ENCODE data around the gene LRRC74B.

GRCh38 chr22:20289124-20289824 is 21.2 kb upstream of the RTN4R start:
- PRO-cap: no peak

DNA sequence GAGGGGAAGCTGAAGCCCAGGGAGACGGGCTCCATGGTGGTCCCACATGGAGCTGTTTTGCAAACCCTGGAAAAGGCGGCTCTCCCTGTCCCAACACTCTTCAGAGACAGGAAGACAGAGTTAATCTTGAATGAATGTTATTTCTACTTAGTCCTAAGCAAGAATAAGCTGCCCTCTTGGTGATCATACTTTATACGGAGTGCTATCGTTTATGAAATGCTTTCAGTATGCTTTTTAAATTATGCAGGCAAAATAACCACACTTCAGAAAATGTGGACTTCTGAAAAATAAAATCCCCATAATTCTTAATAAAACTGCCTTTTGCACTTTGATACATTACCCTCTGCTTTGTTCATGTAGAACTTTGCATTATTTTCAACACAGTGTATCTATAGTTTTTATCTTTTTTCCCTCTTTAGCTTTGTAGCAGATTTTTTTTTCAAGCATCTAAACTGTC is 14.2 kb downstream of the ZNF74 start:
- PRO-cap: no peak

- PRO-cap: no peak
Measured at GRCh38 chr22:20430510-20431710, 6.7 kb downstream of the SCARF2 start.

DNA sequence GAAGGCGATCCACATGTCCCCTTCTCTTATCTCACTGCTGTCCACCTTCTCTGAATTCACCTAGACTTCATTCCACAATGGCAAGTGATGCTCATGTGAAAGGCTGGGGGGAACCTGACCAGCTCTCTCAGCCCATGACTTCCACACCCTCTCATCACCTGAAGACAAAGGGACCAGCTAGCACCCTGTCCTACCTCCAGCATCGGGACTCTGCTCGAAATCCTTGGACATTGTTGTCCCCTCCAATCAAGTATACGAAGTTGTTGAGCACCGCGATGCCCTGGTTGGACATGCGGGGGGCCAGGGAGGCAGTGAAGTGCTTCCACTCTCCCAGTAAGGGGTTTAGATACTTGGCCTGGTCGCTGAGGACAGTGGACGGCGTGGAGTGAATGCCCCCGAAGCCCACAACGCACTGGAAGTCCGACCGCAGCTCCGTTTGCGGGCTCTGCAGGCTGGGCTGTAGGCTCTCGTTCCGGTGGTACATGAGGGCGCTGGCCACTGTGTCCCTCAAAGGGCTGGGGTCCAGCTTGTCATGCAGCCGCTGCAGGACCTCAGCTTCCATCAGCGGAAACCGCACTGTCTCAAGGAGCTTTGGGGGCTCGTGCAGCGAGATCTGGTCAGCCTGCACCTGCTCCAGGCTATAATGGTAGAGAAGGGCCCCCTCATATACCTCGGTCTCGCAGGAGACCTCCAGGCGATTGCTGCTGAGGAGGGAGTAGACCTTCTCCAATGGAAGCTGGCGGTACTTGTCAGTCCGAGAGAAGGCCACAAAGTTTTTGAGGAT is 27.2 kb upstream of the SCARF2 start:
- PRO-cap: no peak

DNA sequence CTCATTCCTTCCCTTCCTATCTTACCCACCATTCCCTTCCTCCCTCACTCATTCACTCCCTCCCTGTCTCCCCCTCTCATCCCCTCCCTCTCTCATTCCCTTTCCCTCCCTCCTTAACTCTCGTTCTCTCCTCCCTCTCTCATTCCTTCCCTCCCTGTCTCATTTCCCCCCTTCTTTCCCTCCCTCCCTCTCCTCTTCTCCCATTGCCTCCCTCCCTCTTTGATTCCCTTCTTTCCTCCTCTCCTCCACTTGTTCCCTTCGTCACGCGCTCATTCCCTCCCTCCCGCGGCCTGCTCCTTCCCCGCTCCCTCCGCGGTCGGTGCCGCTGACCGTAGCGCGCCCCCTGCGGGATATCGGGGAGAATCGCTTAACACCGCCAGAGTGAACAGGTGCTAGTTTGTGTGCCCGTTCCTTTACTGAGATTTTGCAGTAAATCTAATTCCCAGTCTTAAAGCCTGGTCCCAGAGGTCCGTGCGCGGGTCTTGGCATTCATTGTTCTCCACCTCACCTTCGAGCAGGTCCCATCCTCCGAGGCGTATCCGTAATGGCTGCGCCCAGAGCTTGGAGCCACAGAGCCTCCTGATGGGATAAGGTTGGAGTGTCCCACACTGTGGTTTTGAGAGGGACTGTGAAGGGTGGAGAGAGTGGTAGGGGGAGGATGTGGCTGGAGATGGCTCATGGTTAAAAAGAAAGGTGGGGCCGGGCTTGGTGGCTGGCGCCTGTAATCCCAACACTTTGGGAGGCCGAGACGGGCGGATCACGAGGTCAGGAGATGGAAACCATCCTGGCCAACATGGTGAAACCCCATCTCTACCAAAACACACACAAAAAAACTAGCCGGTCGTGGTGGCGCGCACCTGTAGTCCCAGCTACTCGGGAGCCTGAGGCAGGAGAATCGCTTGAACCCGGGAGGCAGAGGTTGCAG is 966 bp upstream of the KLHL22 start:
- PRO-cap: unidirectional peak, minus-strand start at position 321 of the sequence

GRCh38 chr22:20504090-20504624 is 3.3 kb upstream of the MED15 start:
- PRO-cap: no peak

DNA sequence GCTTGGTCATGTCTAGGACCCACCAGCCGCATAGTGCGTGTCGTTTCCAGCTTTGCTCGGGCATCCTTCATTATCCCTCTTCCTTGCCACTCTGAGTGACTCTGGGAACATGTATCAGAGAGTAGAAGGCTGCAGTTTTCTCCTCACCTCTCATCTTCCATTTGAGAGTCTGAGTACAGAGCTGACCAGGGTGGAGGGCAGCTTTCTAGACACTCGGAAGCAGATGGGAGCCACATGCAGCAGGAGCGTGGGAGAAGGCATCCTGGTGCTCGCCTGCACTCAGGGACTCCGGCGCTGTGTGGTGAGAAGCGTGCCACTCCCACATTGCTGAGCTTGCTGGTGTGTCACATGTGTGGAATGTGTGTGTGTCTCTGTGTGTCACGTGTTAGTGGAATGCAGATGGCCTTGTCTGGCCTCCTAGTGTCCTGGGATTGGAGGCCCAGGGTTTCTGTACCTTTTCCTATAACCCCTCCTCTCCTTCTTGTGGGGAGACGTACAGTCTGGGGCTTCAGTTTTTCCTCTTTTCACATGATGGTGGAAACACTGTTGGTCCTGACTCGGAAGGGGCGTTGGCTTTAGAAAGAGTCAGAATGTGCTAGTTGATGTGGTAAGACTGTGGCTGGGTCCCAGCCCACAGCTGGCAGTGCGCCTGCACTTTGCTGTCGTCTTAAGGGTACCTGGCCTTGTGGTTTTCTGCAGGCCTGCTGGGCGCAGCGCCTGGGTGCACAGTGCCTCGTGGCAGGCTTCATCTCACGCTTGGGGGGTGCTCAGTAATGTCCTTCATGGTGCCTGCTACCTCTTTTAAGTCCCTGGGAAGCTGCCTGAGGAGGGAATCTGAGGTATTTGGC is 61.6 kb downstream of the MED15 start:
- PRO-cap: no peak

GRCh38 chr22:20718548-20719165 is 55.3 kb upstream of the SERPIND1 start:
- PRO-cap: no peak

GRCh38 chr22:20865384-20866855 is 7.1 kb downstream of the SNAP29 start:
- PRO-cap: no peak

GRCh38 chr22:20943449-20944015 is 23.5 kb upstream of the AIFM3 start:
- PRO-cap: no peak

DNA sequence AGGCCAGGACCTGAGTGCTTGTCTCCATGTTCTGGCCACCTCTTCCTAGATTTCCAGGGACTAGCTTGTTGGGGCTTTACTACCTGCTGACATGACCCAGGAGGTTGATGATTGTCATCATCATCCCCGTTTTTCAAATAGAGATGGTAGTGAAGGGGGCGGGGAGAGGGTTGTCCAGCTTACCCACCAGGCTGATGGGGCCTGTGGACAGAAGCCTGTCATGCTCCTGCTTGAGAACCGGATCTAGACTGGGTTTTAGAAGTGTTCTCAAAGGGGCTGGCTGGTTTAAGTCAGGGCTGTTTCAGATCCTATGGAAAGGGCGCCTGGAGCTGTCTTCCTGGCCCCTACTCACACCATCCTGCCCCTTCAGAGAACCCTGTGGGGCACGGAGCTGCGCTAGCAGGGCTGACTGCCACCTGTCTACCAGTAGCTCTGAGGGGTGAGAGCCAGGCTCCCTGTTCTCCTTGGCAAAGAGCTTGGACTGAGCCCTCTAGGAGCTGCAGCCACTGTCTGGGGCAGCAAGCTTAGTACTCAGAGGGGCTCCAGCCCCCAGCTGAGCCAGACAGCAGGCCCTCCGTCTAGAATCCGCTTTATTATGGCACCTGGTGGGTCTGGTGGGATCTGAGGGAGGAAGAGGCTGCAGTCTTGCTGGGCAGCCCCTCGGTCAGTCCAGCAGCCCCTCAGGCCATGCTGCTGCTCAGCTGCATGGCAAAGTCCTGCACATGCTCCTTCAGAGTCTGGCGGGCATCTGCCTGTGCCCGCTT is 2.5 kb downstream of the THAP7 start:
- PRO-cap: no peak

- PRO-cap: no peak
Measured at GRCh38 chr22:21013647-21014023, 1.3 kb upstream of the P2RX6 start.

DNA sequence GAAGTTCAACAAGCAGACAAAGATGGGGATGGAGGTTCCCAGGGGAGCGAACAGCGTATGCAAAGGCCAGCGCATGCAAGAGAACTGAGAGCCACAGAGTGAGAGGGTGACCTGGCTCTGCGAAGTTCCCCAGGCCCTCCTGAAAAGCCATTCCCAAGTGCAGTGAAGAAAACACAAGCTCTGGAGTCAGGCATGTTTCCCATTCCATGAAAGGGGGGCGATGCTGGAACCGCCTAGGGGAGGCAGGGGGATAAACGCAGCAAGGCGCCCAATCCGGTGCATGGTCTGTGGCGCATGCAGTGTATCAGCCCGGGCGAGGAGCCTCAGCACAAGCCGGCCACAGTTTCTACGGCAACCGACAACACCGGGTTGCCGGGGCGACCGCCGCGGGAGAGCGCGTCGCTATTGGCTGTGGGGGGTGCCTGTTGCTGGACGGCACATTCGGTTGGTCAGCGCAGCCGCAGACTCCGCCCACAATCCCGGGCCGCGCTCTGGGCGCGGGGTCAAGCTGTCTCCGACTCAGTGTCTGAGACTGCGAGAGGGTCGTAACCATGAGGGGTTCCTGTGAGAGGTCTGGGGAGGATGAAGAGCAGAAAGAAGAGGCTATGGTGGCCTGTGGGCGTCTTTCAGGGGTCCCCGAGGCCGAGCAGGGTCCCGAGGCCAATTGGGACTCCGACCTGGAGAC is at the start of gene LRRC74B:
Gene LRRC74B (plus strand): TSS at position 511 of the 685 bp plus-strand sequence.
- PRO-cap: no peak

GRCh38 chr22:21416347-21416868 is 763 bp upstream of the HIC2 start:
- PRO-cap: no peak

DNA sequence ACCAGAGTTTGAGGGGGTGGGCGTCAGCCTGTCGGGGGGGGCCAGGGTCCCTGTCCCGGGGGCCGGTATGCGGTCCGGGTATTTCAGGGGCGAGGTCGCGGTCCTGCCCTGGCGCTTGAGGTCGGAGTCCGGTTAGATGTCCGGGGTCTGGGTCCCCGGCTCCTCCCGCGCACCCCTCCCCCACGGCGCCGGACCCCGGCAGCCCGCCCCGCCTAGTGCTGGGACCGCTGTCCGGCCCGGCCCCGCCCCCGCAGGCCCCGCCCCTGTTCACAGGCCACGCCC is 217 bp upstream of the HIC2 start:
- PRO-cap: no peak

DNA sequence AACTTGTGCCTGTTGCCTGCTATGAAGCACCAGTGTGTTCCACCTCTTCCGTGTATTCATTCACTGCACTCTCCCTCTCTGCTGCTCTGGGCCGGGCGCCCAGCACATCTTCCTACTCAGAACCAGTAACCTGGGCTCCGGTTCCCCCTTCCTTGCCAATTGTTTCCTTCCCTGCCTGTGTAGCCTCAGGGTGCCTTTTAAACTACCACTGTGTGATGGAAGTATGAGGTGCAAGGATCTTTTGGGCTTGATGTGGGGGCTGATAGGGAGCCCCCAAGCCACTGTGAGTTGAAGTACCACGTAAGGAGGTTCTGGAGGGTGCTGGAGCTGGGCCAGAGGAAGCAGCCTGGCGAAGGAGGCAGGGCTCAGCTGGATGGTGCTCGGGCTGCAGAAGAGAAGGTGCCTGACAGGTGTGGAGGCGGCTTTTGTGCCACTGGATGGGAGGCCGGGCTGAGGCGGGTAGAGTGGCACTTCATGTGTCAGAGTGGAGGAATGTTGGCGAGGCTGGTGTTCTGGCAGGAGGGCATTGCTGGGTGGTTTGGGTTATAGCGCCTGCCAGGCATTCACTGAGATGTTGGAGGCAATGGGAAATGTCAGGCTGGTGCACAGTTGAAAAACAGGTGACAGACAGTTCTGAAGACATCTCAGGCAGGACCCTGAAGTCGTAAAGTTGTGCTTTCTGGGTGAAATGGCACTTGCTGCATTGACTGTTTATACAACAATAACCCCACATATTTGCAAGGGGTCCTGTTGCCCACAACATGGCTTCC is 24.1 kb downstream of the UBE2L3 start:
- PRO-cap: no peak

DNA sequence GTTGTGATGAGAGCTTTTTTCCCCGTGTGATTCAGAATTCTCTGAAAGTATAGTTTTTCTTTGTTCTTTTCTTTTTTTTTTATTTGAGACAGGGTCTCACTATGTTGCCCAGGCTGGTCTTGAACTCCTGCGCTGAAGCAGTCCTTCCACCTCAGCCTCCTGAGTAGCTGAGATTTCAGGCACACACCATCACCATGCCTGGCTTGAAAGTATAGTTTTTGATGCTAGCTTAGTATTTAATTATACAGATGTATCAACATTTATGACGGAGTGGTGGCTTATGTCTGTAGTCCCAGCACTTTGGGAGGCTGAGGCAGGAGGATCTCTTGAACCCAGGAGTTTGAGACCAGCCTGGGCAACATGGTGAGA is 5.7 kb downstream of the PPIL2 start:
- PRO-cap: unidirectional peak, minus-strand start at position 58 of the sequence

- PRO-cap: no peak
Measured at GRCh38 chr22:21798656-21799507, 63.3 kb upstream of the YPEL1 start.

DNA sequence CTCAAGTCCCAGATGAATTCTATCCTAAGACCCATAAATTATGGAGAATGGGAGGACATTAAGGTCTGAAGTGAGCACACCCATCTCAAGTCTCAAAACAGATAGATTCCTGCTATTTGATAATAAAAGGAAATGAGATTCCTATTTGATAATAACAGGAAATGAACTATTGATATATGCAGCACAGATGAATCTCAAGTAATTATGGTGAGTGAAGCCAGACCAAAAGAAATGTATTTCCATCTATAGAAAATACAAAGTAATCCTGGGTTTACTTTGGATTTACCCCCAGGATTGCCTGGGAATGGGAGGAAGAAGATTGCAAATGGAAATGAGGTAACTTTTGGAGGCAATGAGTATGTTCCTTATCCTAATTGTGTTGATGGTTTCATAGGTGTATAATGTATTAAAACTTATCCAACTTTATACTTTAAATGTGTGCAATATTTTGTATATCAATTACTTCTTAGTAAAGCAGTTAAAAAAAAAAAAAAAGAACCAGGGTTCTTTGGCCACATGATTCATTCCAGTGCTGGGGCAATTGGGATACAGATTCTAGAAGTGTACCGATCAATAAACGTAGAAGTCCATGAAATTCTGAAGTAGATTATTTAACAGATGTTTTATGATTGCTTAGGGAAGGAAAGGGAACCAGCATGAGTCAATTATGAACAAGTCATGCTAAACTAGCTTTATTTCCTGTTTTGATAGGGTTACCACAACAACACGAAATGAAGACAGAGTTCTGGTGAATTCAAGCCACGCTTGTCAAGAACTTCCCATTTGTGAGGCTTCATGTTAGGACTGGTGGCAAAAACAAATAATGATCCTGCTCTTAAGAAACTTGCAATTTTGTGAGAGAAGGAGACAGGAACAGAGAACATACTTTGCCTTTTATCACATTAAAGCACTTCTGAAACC is 51.1 kb downstream of the MAPK1 start:
- PRO-cap: unidirectional peak, plus-strand start at position 783 of the sequence

- PRO-cap: no peak
Measured at GRCh38 chr22:21841534-21842025, 25.9 kb downstream of the MAPK1 start.

All from sciatic nerve (tissue), 1 donor.